Neural progenitor cell (in vitro differentiated cells): ENCODE results near the genes PID1, SLC16A14 and C2orf72.

DNA sequence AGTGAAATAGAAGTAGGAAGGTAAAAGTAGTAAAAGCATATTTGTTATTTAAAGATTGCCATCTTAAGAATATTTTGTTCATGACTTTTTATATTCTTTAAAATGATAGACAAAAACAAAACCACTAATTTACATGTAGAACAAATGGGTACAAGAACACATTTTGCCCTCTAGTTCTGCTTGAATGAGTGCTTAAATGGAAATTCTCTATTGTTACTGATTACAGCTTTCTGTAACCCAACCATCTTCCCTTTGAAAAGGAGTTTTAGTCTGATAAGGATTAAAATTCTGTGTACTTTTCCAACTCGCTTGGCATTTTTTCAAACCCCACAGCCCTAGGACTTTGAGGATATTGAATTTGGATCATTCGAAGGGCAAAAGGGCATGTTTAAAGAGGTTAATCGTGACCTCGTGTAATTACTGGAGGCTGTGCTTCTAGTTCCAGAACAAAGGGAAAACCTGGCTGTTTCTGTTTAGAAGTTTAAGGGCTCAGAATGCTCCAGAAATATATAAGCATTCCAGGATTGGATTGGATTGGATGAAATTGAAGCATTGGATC is 432.3 kb downstream of the PID1 start:
- RAMPAGE, long total RNA: no peak

- RAMPAGE, long total RNA: no peak
These were observed 111.2 kb downstream of the PID1 start for GRCh38 chr2:229159937-229160333.

- RAMPAGE, long total RNA: no peak
These were observed 106.2 kb downstream of the PID1 start for GRCh38 chr2:229164888-229165296.

DNA sequence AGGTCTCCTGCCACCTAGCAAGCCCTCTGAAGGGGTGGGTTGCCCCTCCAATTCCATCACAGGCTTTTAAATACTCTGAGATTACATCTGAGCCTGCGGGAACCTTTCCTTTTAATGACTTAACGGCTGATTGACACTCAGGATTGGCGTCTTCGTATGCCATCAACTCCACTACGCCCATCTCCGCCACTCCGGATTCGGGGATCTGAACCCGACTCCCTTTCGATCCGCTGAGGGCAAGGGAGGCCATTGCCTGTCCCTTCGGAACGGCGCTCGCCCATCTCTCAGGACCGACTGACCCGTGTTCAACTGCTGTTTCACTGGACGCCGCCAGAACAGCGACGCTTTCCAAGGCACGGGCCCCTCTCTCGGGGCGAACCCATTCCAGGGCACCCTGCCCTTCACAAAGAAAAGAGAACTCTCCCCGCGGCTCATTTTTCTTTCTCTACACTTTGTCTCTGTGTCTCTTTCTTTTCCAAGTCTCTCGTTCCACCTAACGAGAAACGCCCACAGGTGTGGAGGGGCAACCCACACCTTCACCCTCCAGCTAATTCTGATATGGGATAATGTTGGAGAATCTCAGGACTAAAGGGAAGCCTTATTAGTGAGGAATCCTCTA is 90.4 kb downstream of the PID1 start:
- RAMPAGE, long total RNA: no peak

- RAMPAGE, long total RNA: no peak
These were observed at the start of gene PID1 for GRCh38 chr2:229271058-229271698. TSS of gene PID1 (minus strand) at chr2:229271287.

GRCh38 chr2:229297283-229297782 is 26.2 kb upstream of the PID1 start:
- RAMPAGE, long total RNA: no peak

DNA sequence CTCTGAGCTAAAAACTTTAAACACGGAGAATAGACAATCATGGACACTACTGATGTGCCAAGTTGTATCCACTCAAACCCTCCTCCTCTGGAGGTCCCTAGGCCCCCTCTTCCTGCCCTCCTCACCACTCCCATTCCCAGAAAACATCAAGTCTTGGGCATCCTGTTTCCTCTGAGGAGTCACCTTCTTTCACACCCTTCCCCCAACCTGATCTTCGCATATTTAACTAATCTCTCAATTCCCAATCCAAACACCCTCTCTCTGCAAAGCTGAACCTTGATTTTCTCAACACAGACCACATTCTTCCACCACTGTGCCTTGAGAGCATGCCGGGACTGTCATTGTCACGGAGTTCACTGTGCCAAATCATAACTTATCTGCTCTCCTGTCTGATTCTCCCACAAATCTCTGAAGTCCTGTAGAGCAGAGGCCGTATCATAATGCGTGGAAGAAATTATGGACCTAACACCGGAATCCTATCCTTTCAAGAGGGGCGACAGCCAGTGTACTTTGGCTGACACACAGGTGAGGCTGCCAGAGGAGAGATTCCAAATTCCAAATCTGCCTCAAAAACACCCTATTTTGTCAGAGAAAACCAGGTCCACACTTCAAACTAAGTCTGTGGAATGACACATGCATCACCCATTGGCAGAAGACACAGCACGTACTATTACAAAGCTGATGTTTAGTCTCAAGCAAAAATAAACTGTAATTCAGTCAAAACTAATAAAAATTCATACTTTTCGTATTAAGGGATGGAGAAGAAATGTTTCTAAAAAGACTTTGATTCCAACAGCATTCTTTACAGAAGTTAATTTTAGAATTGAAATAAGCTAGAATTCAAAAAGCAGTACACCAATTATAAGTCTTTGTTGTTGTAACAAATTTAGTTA is 139.1 kb upstream of the PID1 start:
- RAMPAGE, long total RNA: no peak

- RAMPAGE, long total RNA: no peak
These were observed 58.1 kb downstream of the SLC16A14 start for GRCh38 chr2:230010488-230011178.

DNA sequence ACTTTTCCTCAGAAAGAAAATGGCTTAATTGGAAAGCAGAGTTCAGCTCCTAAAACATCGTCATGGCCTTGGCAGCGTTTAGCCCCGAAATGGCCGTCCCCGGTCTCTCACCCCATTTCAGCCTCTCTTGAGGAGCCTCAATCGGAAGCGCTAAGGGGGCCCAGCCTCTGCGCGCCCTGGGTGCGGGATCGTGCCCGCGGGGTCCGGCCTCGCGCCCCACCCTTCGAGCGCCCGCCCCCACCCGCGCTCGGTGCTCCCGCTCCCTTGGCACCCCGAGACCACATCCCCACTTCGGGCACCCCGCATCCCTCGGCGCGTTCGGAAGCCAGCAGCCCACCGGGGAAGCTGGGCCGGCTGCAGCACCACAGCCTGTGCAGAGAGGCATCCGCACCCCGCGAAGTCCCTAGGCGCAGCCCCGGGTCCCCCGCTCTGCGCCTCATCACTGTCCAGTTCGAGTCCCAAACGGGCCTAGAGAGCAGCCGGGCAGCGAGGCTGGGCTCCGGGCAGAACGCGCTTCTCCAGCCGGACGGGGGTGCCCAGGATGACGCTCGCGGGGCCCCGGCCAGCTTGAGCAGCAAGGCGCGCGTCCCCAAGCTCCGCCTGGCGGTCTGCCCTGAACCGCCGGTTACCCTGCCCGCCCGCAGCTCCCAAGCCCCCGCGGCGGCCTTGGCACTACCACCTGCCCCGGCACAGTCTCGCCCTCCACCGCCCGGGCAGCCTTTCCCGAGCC is 864 bp downstream of the SLC16A14 start:
- RAMPAGE, long total RNA: no peak

- RAMPAGE, long total RNA: start-site peak on the minus strand at chr2:230068924-230068932, 27 and 49 reads in 2 replicates
These were observed at the start of gene SLC16A14 for GRCh38 chr2:230068425-230069210. TSS of gene SLC16A14 (minus strand) at chr2:230068924.

DNA sequence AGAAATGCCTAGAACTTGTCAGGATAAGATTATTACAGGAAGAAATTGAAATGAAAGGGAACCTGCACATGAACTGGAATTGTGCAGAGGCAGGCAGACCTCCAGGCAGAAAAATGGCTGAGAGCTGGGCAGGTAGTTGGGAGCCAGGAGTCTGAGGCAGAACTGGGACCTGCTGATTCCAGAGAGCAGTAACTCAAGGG is 552 bp upstream of the SP110 start:
- RAMPAGE, long total RNA: no peak

DNA sequence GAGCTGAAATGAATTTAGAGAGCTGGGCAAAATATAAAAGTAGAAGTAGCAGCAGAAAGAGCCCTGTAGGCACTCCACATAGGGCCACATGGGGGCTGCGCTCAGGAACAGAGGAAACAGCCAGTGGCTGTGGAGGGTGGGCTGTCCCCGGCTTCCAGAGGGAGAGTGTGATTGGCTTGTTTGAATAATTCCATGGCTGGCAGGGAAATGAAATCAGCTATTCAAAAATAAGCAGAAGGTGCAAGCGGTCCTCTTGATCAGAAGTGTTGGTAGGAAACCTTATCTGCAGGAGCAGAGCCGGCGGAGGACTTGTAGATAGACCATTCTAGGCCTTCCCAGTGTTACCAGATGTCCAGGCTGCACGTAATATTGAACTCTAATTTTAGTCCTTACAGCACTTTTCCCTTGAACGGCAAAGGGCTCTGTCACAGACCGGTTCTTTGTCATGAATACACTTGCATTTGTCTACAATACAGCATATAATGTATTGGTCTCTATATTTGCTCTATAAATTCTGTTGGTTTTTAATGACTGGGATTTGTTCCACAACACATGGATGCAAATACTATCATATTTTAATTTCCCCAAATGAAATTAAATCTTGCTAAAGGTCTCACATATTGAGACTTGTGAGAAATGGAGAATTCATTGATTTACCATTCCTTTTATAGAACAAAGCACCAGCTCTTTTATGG is 17.2 kb upstream of the SP100 start:
- RAMPAGE, long total RNA: no peak

DNA sequence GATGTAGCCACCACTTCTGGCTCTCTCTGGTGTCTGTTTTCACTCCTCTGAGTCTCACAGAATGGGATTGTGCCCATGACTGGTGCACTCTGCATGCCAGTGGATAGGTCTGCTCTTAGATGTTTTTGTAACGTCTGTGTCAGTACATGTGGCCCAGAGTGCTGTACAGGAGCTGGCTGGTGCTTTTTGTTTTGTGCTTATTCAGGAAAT is 6.8 kb upstream of the SP100 start:
- RAMPAGE, long total RNA: no peak

- RAMPAGE, long total RNA: no peak
These were observed 23.7 kb downstream of the SP100 start for GRCh38 chr2:230439667-230440083.

DNA sequence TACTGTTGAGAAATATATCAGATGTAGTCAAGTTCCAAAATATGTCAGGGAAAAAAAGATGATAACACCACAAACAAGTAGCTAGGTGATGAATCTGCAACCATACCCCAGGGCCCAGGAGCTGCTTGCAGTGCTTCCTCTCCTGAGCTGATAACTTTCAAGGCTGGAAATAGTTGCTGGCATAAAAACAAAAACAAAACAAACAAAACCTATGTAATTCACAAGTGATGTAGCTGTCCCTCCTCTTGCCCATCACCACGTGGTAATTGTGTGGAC is 82.6 kb downstream of the SP100 start:
- RAMPAGE, long total RNA: no peak

- RAMPAGE, long total RNA: no peak
These were observed 4.8 kb downstream of the CAB39 start for GRCh38 chr2:230717215-230718041.

GRCh38 chr2:230866721-230867748 is 2.3 kb downstream of the ITM2C start:
- RAMPAGE, long total RNA: no peak

DNA sequence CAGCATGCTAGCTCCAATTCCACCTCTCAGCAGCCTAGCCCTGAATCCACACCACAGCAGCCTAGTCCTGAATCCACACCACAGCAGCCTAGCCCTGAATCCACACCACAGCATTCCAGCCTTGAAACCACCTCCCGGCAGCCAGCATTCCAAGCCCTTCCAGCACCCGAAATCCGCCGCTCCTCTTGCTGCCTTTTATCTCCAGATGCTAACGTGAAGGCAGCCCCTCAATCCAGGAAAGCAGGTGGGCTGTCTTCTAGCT is 301 bp downstream of the SPATA3 start:
- RAMPAGE, long total RNA: no peak

DNA sequence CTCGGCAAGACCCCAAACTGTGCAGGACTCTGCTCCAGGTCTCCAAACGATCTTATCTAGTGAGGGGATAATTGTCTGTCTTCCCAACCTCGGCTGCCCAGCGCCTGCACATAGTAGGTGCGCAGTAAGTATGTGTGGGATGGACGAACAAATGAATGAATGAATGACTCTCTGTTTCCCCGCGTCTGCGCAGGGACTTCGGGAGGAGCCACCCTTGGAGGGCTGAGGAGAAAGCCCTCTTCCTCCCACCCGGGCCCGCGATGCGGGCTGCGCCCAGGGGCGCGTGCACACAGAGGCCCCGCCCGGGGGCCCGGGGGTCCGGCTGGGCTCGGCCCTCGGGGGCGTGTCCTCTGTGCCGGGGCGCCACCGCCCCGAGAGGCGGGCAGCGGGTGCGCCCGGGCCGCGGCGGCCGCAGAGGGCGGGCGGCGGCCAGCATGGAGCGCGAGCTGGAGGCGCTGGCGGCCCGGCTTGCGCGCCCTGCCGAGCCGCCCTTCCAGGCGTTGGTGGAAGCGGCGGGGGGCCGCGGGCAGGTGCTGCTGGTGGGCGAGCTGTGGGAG is at the start of gene C2orf72:
Gene C2orf72 (plus strand): TSS at position 392 of the 557 bp plus-strand sequence.
- RAMPAGE, long total RNA: no peak

GRCh38 chr2:231118114-231118656 is 6.7 kb downstream of the HTR2B start:
- RAMPAGE, long total RNA: no peak